Esophagus squamous epithelium (tissue), 4 donors: ENCODE results near the gene KYNU.

GRCh38 chr2:142877289-142877773 is at the start of gene KYNU:
Gene KYNU, plus strand, starts transcription at chr2:142877664.
- PRO-cap, result bidirectional peak, plus-strand start at chr2:142877695, minus-strand start at chr2:142877510
- RAMPAGE, long total RNA, 4 experiments, result start-site peak on the plus strand in 2 of 4 experiments, at chr2:142877657-142877687 at its widest, 66 to 667 reads per replicate

GRCh38 chr2:143247044-143247453 is 117.8 kb downstream of the ARHGAP15 start:
- PRO-cap, result no peak
- RAMPAGE, long total RNA, 4 experiments, result start-site peak on the plus strand in 1 of 4 experiments, at chr2:143247286-143247353 at its widest, 35 reads per replicate

- PRO-cap, result unidirectional peak, plus-strand start at chr2:143473507
- RAMPAGE, long total RNA, 4 experiments, result no peak in any of the 4 experiments
Measured at GRCh38 chr2:143473423-143473793, 344.2 kb downstream of the ARHGAP15 start.

- PRO-cap, result no peak
- RAMPAGE, long total RNA, 4 experiments, result no peak in any of the 4 experiments
Measured at GRCh38 chr2:143569278-143569477, 440.0 kb downstream of the ARHGAP15 start.

DNA sequence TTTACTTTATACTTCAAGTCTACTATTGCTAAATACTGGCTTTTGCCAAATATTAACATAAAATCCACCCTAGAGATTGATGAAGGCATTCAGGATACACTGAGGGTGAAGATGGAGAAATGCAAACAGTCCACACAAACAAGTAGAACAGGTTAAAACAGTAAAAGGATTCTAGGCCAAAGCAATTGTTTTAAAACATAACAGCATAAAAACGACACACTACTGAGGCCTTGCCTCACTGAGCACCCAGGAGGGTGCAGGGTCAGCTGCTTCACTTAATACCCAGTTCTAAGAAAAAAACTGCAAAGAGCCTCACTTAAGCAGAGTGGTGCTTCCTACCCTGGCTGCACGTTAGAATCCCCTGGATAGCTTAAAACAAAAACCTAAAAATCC is 91.7 kb downstream of the GTDC1 start:
- PRO-cap, result no peak
- RAMPAGE, long total RNA, 4 experiments, result no peak in any of the 4 experiments

GRCh38 chr2:144332848-144333306 is 565 bp upstream of the GTDC1 start:
- PRO-cap, result no peak
- RAMPAGE, long total RNA, 4 experiments, result no peak in any of the 4 experiments

DNA sequence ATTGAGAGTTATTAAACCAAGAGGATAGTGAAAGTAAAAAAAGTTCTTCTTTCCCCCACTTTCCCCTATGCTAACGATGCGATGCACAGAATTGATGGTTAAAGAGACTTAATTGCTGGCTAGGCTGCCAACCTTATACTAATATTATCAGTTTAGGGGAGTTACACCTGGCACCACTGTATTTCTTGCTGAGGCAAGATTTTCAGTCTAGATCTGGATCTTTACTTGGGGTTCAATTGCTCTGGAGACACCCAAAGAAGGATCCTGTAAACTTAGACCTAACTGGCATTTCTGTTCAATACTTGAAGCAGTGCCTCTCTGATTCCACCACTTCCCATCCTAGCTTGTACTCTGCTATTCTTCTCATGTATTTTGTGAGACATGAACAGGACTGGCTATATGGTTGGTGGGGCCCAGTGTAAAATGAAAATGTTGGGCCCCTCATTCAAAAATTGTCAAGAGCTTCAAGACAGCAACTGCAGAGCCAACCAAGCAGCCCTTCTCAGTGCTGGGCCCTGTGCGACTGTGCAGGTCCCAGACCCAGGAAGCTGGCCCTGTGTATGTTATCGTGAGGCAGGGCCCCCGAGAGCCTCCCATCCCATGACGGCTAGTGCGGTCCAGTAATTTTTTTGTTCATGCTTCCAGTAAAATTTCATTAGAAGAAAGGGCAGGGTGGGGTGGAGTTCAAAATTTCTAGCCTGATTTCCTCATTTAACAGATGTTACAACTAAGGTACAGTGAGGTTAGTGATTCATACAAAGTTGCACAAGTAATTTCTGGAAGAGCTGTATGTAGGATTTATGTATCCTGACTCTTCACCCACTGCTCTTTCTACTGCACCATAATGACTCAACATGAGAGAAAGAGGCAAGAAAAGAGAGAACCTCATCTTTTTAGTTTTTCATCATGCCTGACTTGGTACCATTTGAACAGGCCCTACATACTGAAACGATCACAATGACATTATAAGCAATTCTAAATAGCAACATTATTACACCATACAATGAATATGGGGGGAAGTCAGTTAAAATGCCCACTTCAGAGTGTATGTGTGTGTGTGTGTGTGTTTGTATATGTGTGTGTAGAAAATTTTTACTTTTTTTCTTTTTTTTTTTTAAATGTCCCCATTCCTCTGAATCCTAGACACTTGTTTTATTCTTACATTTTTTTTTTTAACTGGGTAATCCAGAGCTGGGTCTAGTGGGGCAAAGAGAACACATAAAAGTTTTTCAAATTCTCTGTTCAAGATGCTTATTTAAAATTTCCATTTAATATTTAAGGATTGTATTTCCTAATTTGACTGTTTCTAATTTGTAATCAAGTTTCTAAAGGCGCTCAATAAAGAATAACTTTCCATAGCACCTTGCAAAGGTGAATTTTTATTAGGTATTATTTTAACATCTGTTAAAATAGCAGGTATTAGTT is 82.1 kb upstream of the GTDC1 start:
- PRO-cap, result bidirectional peak, plus-strand start at position 832 of the sequence, minus-strand start at position 527 of the sequence
- RAMPAGE, long total RNA, 4 experiments, result no peak in any of the 4 experiments

DNA sequence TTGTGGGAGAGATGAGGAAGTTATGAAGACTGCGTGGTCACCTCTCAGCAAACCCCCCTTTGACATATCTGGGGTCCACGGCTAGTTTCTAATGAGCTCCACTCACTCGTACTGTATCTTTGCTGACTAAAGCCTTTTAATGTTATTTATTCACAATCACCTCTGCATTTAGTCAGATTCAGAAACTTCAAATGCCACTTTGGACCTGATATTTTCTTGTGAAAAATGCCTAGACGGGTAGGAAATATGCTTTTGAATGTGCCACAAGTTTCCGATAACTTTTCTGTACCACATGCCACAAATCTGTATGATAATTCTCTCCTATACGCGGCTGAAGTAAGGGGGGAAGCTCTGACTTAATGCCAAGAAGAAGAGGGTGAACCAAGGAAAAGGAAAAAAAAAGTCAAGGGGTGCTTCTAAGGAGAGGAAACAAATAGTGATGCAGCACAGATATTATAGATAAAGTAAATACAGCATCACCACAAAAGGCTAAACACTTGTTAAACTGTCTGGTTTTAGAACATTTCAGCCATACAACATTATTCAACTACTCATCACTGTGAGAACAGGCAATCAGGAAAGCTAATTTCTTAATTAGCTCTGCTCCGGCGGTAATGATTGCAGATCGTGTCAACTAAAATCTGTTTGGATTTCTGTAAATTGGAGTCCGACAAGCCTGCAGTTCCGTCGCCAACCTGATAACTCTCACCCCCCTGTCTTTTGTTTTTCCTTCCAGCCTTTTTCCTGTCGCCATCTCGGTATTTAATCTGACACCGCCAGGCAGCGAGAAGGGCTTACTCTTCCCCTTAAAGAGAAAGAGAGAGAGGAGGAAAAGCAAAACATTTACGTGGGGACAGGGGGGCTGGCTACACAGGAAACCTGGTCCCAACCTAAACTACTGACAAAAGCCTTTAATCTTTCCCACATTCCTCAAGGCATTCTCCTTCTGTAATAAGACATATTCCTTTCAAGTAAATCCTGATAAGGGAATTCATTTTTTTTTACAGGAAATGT is 67.6 kb downstream of the ZEB2 start:
- PRO-cap, result no peak
- RAMPAGE, long total RNA, 4 experiments, result no peak in any of the 4 experiments

DNA sequence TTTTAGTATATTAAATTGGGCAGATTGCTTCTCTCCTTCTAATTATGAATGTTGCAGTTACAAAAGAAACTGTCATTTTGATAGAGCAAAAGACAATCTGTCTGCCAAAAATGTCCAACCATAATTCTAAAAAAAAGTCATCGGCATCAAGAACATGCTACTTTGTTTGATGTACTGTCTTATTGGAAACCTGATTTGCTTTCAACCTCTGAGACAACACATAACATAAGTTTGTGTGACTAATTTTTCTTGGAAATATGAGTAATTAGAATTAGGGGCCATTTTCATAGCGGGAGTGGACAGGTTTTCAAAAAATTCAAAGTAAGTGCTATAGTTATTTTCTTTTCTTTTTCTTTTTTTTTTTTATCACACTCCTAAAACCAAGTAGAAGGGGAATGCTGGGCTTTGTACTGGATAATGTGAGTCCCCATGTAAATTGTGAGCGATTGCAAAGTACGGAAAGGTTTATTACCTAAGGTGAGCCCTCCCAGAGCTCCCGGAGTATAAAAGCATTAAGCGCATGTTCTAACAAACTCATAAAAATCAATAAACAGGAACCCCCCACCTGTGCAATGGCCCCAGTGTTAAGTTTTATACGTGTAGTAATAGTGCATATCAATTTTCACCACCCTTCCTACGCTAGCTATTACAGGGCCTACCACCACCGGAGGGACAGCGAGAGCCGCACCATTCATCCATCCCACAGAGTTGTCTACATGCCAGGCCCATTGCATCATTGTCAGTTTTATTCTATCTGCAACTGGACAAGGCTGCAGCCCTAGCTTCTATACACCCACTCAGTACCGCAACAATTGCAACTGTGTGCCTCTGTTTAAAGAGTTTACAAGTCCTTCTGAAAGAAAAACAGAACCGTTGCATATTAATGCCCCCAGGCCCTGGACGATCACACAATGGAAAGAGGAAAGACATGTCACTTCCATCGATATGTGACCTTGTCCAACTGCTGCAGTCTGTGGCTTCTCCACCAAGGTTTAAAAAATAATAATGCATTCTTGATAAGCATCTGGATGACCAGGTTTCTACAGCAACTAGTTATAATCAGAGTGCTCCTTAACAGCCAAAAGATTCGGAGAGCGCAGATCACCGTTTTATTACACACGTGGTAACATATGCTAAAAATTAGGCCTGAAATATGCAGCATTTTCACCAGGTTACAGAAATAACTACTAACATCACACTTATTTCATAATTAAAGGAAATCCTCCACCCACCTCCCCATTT is 58.8 kb downstream of the ZEB2 start:
- PRO-cap, result no peak
- RAMPAGE, long total RNA, 4 experiments, result no peak in any of the 4 experiments

- PRO-cap, result no peak
- RAMPAGE, long total RNA, 4 experiments, result no peak in any of the 4 experiments
Measured at GRCh38 chr2:144462087-144462854, 57.6 kb downstream of the ZEB2 start.

GRCh38 chr2:144481988-144482223 is 38.0 kb downstream of the ZEB2 start:
- PRO-cap, result no peak
- RAMPAGE, long total RNA, 4 experiments, result no peak in any of the 4 experiments

DNA sequence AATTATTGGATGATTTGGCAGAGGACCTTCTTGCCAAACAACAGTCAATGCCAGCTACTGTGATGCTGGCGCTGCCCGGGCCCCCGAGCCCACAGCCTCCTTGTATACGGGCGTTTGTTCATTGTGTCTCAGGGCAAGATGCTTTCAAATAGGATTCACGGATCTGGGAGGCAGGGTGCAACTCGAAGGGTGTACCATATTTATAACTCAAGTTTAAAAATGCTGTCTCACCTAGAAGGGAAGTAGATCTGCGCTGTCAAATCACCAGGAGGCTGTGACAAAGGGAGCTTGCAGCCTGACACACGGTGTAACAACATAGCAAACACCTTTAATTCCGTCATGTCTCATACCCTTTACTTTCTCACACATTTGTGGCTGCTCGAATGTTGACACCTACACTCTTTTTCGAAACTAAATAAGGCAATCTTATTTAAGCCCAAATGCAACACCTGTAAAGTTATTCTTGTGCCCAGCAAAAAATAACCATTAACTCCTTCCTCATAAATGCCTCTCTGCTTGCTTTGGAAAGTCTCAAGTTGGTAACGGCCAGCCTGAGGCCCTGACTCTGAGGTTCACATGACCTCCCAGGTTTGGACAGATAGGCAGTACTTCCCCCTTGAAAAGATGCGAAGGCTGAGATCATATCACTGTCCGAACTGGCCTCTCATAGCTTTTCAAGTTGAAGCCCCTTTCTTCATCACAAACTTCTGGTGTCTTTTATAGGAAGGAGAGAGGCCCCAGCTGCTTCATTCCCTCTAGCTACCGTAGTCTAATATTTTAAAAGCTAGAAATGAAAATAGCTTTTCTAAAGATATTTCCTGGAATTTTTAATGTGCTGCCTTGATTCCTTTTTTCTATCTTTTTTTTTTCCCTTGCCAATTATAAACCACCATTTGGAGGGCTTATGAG is 11.6 kb downstream of the ZEB2 start:
- PRO-cap, result bidirectional peak, plus-strand start at position 636 of the sequence, minus-strand start at position 578 of the sequence
- RAMPAGE, long total RNA, 4 experiments, result no peak in any of the 4 experiments

DNA sequence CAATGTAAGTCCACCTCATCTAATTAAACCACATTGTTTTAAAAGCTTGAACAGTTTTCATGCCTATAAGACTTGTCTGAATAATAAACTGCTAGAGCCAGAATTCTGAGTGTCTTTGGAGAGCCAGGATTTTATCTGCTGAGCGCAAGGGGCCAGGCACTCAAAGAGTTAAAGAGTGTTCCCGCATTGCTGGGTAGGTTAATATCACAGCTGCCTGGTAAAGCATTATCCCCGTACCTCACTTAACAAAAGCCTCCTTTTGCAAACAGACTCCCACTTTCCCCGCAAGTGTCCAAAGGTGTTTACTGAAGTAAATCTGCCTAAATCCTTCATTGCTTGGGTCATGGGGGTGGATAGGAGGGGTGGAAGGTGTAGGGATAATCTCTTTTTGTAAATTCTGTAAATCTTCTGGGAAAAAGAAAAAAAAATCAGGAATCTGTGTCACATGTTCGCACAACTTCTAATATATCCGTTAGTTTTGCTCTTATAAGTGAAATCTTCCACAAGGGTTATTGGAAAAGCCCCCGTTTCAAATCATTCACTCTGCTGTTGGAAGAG is 10.8 kb downstream of the ZEB2 start:
- PRO-cap, result no peak
- RAMPAGE, long total RNA, 4 experiments, result no peak in any of the 4 experiments

DNA sequence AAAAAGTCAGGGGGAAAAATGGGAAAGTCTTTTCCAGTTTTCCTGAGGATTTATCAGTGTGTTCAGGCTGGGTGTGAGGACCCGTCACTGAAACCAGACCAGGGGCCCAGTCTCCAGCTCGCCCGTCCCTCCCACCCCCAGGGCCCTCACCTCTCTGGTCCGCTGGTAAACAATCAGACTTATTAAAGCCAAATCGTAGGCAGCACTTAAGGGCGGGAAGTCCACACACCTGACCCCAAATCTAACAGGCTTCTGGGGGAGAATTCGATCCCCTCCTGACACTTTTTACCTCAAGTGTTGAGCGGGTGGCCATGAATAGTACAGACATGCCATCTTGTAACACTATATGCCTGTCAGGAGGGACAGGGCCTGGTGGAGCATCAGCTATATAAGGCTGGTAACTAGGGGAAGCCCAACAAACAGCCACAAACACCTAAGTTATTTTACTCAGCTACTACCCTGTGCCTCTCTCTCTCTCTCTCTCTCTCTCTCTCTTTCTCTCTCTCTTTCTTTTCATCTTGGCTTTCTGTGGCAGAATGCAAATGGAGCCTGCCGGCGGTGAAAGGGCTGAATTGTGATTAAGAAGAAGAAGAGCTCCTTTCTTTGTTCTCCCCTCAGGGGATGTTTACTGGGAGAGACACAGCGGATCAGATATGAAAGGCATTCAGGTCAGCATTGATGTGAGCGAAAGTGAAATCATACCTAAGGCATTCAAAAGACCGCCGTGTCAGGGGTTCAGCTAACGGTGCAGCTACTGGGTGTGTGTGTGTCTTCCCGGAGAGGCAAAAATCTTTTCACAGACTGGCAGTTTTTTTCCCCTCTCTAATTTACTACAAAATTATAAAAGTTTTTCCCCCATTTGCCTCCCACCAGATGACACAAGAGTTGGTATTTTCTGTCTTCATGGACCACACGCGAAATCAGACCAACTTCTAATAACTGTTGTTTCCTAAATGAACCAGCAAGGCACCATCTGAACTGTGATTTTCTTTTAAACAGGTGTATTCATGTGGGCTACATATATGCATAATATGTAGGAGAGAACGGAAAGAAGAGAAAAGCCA is 9.4 kb downstream of the ZEB2 start:
- PRO-cap, result bidirectional peak, plus-strand start at position 730 of the sequence, minus-strand start at position 680 of the sequence
- RAMPAGE, long total RNA, 4 experiments, result no peak in any of the 4 experiments

DNA sequence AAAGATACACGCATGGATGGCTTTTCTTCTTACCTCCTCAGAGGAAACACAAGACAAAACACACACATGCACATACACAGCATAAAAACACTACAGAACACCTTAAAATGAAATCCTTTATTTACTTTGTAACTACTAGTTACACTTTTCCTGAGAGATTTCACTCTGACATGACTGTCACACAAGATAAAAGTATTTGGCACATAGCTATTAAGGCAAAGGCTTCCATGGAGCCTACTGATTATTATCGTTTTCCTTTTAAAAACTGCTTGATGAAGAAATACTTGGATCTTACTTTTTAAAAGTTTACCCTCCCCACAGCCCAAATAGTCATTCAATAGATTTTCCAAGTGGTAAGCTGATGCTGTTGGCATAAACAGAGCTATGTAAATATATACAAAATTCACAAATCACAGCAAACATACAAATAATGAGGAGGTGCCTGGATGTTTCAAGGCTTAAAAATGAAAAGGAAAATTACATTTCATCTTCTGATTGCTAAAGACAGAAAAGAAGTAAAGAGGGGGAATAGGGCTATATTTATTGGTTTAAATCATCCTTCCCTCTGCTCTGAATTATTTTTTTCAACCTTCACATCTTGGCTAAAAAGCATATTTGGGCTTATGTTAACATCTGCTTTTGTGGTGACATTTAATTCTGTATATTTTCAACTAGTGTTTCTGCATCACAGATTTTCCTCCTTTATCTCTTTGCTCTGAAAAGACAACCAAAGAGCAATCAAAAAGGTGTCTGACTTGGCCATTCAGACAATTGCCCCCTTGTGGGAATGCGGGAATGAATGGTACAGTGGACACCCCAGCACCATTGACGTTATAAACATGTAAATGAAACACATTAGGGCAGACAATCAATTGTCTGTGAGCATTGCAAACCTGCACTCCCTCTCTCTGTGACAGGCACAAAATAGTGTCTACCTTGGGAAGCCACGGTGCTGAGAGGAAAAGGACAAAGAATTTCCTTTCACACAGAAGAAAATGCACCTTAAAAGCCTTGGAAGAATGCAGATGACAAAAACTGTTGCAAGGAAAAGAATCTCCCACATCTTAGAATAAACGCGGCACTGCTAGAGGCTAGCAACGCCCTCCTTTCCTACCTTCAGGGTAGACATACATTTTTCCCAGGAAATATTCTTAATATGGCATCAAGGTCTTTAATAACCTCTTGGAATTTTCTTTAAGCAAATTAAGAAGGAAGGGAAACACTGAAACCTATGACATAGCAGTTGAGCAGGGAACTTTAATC is 8.2 kb downstream of the ZEB2 start:
- PRO-cap, result unidirectional peak, plus-strand start at position 871 of the sequence
- RAMPAGE, long total RNA, 4 experiments, result no peak in any of the 4 experiments

- PRO-cap, result unidirectional peak, plus-strand start at chr2:144515659; bidirectional peak, plus-strand start at chr2:144516129, minus-strand start at chr2:144516164
- RAMPAGE, long total RNA, 4 experiments, result no peak in any of the 4 experiments
Measured at GRCh38 chr2:144515357-144516244, 4.3 kb downstream of the ZEB2 start.

DNA sequence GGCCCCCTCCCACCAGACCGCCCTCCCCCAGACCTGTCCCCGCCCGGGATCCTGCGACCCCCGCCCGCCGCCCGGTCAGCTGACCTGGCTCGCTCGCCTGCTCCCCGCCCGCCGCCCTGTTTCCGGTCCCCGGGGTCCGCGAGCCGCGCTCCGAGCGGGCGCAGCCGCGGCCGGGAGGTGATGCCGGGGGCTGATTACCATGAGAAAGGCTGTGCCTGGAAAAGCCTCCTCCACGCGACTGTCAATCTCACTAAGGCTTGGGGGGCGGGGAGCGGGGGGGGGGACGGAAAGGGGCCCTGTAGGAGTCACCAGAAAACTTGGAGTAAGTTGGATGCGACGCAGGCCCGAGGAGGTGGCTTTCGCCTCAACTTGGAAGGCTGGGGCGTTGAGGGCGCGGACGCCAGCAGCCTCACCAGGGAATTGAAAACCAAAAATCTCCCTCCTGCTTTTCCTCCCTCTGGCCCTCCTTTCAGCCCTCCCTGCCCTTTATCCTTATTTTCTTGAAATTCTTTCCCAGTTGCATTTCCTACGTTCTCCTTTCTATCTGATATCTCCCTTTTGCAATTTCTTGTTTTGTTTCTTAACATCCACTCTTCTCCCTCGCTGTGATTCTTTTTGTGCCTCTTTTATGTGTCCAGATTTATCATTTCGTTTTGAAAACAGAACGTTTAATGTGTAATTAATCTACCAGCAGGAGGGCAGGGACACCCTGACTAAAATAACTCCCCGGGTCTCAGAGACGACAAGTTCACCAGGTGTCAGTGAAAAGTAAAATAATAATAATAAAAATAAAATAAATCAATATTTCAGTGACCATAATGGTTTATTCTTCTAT is 4.6 kb upstream of the ZEB2 start:
- PRO-cap, result bidirectional peak, plus-strand start at position 325 of the sequence, minus-strand start at position 213 of the sequence; unidirectional peak, minus-strand start at position 422 of the sequence
- RAMPAGE, long total RNA, 4 experiments, result no peak in any of the 4 experiments

- PRO-cap, result no peak
- RAMPAGE, long total RNA, 4 experiments, result no peak in any of the 4 experiments
Measured at GRCh38 chr2:144596050-144596736, 76.3 kb upstream of the ZEB2 start.

DNA sequence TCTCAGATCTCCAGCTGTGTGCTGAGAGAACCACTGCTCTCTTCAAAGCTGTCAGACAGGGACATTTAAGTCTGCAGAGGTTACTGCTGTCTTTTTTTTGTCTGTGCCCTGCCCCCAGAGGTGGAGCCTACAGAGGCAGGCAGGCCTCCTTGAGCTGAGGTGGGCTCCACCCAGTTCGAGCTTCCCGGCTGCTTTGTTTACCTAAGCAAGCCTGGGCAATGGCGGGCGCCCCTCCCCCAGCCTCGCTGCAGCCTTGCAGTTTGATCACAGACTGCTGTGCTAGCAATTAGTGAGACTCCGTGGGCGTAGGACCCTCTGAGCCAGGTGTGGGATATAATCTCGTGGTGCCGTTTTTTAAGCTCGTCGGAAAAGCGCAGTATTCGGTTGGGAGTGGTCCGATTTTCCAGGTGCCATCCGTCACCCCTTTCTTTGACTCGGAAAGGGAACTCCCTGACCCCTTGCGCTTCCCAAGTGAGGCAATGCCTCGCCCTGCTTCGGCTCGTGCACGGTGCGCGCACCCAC is 383.1 kb upstream of the ZEB2 start:
- PRO-cap, result no peak
- RAMPAGE, long total RNA, 4 experiments, result no peak in any of the 4 experiments

DNA sequence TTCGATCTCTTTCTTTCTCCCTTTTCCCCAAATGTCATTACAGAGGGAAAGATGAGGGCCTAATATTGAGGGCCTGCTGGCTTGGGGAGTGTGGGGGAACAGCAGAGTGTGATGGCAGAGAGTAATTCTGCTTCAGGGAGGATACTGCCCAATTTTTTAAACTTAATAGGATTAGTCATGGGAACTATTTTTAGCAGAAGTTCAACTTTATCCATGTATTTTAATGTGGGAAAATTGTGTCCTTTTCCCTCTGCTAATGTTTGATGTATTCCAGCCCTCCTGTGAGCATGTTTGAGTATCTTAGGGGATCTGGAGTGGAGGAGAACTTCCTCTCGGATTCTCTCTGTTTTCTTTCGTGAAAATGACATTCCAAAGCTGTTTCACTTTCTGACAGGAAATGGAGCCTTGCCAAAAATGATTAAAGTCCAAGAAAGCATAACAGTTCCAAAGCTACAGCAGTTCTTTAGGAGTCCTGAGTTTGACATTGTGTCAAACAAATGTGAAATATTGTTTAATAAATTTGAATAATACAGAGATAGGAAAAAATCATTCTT is 418.4 kb upstream of the ZEB2 start:
- PRO-cap, result unidirectional peak, minus-strand start at position 129 of the sequence
- RAMPAGE, long total RNA, 4 experiments, result no peak in any of the 4 experiments